Vagina (tissue), 1 donor: ENCODE measurements around the genes RWDD3, PLPPR4 and FRRS1.

DNA sequence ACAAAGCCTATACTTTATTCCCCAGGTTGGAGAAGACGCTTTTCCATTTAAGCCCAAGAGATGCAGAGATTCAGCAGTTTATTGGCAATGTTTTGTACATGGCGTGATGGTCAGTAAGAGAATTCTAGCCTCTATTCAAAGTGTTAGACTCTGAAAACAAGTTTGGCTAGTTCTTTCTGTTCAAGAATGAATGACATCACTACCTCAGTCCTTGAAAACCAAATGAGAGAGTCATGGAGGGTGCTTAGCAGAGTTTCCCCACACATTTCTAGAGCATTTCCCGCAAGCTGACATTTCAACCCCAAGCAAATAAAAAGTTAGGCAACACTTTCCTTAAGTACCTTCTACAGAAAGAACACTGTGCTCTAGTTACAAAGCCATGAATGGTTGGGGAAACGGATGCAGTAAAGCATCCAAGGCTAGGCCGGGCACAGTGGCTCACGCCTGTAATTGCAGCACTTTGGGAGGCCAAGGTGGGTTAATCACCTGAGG is 48.0 kb upstream of the SLC44A3 start:
- PRO-cap = no peak
- RAMPAGE, long total RNA = no peak

- PRO-cap = no peak
- RAMPAGE, long total RNA = start-site peak on the plus strand at chr1:94873854-94874415, 11 reads
Measured at GRCh38 chr1:94873719-94874414, 53.0 kb downstream of the CNN3 start.

GRCh38 chr1:94973503-94973865 is 46.6 kb upstream of the CNN3 start:
- PRO-cap = no peak
- RAMPAGE, long total RNA = no peak

DNA sequence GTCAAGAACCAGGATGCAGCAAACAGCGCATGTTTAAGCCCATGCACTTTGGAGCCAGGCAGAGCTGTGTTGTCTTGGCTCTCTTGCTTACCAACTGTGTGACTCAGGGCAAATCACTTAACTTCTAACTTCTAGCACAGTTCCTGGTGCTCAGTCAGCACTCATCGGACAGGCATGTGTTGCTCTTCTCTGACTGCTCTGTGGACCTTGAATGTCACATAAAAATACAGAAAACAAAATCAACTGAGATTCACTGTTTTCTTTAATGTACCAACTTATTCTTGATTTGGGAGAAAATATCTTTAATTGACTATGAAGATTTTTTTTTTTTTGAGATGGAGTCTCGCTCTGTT is 56.5 kb upstream of the CNN3 start:
- PRO-cap = bidirectional peak, plus-strand start at position 137 of the sequence, minus-strand start at position 96 of the sequence
- RAMPAGE, long total RNA = no peak

- PRO-cap = no peak
- RAMPAGE, long total RNA = no peak
Measured at GRCh38 chr1:95073136-95073439, 337 bp upstream of the ALG14 start.

DNA sequence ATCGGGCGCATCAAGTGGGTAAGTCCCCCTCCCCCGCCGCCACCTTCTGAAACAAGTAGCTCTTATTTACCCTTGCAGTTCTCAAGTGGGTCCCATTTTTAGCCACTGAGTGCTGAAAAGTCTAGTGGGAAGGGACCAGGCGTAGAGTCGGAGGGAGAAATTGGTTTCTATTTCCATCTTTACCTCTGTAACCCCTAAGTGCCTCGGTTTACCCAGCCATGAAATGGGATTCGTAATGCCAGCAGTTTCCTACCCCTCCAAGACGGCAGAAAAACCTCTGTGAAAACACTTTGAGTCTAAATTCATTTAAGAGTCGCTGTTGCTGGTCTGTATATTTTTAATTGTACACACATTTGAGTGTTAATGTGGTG is 904 bp downstream of the TLCD4 start:
- PRO-cap = no peak
- RAMPAGE, long total RNA = no peak

DNA sequence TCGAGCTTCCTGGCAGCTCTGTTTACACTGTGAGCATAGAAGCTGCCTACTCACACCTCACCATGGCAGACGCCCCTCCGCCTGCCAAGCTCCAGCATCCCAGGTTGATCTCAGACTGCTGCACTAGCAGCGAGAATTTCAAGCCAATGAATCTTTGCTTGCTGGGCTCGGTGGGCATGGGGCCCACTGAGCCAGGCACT is 17.6 kb upstream of the RWDD3 start:
- PRO-cap = no peak
- RAMPAGE, long total RNA = no peak

DNA sequence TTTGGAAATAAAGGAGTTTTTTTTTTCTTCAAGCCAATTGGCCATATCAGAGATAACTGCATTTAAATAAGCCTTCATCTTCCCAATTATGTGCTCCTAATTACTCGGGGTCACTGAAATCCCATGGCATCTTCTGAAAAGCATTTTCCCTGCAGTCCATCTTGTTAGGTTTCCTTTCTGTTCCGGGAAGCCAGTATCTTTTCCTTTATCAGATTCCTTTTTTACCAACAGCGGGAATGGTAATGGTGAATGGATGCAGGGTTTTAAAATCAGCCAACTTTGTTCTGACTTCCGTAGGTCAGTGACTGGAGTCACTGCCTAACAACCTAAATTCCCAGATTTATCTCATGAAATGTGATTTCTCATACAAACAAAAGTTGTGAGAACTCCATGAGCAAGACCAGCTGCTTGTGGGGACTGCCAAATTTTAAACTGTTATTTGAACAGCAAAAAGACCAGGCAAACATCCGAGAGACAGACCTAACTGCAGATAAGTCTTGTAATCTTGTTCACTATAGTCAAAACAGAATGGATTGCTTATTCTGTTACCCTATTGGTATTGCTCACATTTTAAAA is 1.3 kb upstream of the RWDD3 start:
- PRO-cap = no peak
- RAMPAGE, long total RNA = no peak

DNA sequence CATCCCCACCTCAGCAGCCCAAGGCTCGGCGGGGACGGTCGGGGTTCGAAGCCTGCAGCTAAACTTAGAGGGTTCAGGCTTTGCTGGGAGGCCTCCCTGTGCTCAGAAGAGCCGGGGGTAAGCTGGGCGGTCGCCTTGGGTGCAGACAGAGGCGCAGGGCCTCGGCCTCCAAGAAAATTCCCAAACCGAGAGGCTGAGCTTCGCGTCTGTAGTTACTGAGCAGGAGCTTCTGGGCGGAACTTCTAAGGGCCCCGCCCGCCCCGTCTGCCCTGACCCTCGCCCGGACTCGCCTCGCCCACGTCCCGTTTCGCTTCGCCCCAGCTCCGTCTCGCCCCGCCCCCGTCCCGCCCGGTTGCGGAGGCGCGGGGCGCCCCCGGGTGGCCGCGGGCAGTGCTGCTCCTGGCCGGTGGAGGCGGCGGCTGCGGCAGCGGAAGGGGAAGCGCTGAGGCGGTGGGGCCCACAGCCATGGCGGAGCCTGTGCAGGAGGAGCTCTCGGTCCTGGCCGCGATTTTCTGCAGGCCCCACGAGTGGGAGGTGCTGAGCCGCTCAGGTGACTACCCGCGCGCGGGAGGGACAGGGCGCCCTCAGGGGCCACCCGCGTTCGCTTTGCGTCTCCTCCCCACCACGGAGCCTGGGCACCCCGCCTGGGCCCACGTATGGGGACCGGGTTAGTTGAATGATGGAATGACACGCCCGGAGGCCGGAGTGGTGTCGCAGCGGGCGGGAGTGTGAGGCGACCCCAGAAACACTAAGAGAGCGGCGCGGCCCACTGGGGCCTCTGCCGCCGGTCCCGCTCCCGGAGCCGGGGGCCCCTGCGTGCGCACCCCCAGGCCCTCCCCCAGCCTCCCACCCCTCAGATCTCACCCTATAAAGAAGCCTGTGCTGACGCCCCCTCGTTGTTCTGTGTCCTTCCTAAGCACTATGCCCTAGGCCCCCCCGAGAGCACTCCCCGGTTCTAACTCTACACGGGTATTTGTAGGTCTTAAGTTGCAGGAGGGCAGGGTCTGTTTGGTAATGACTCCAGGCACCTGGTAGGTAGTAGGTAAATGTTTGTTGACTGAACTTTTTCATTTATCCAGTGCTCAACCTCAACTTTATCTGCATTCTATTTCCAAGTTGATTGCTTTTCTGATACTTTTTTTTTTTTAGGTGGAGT is at the start of gene RWDD3:
Gene RWDD3 (plus strand): TSS at position 445 of the 1,156 bp plus-strand sequence.
- PRO-cap = bidirectional peak, plus-strand start at position 400 of the sequence, minus-strand start at position 182 of the sequence
- RAMPAGE, long total RNA = start-site peak on the minus strand centred at position 192 of the sequence, 91 bp wide, 33 reads; start-site peak on the plus strand centred at position 461 of the sequence, 5 bp wide, 135 reads

GRCh38 chr1:95370062-95370861 is 136.3 kb downstream of the RWDD3 start:
- PRO-cap = no peak
- RAMPAGE, long total RNA = no peak

DNA sequence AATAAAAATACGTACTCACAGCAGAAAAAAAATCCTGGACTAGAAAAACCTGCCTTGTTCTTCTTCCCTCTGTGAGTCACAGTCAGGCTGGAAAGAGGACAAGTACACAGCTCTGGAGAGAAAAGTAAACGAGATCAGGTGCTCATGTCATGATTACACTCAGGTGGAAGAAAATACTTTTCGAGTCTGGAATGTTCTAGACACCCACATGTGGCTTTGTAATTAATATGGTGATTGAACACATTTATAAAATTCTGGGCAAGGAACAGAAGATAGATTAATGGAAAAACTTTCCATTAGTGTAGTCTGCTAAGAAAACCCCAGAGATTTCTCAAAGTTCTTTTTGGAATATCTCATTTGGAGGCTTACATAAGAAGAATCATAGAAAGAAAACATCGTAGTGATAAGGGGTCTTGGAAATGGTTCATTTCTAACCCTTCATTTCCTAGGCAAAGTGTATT is 241.4 kb downstream of the PTBP2 start:
- PRO-cap = no peak
- RAMPAGE, long total RNA = no peak

DNA sequence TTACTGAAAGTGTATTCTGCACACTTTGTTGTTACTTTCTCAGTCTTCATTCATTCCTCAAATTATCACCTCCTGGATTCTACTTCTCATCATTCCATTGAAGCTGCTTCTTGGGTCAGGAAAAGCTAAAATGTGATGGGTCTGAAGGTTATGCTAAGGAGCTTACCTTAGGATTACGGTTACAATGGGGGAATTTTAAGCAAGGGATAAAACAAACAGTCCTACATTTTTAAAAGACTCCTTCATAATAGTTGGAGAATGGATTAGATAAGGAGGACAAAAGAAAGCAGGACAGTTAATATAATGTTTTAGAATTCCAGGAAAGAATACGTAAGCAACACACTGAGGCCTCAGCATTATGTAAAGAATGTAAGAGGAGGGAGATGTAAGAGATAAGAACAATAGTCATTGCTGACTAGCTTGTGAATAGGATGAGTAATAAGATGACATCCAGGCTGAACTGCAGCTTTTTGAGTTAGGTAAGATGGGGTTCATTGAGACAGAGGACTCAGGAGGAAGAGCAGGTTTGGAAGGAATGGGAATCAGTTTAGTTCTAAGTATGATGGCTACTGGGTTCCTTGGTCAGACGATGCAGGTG is 372.6 kb downstream of the PTBP2 start:
- PRO-cap = no peak
- RAMPAGE, long total RNA = no peak

DNA sequence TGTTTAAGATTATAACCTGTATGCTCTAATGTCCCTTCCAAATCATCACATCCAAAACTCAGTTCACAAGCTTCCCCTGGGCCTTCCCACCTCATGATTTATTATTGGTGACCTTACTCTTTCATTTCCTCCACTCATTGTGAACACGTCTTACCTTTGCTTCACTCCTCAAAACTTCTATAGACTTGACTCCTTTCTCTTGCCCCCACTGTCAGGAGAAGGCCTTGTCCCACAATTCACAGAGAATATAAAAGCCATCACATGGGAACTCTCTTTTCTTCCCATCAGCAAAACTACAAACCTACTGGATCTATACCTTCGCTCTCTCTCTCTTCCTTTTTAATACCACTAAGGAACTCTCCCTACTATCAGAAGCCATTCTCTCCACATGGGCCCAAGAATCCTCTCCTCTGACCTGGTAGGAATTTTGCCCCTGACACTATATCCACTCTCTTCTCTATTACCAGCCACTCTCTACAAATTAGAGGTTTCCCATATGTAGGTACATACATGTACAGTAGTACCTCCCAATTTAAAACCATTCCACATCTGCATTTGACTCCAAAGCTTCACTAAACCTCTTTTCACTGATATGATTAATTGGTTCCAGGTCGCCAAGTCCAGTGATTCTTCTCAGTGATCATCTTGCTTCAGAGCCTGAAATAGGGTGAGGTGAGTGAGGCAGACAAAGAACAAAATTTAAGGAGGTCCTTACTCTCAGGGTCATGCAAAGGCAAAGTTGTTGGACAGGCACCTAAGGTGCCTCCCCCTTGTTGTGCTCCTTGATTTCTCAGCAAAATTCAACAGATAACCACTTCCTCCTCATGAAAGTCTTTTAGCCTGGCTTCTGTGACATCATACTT is 365.2 kb downstream of the DPYD start:
- PRO-cap = no peak
- RAMPAGE, long total RNA = start-site peak on the minus strand centred at position 522 of the sequence, 115 bp wide, 8 reads

- PRO-cap = unidirectional peak, plus-strand start at chr1:98661329
- RAMPAGE, long total RNA = no peak
Measured at GRCh38 chr1:98661260-98661405, 388 bp upstream of the SNX7 start.

DNA sequence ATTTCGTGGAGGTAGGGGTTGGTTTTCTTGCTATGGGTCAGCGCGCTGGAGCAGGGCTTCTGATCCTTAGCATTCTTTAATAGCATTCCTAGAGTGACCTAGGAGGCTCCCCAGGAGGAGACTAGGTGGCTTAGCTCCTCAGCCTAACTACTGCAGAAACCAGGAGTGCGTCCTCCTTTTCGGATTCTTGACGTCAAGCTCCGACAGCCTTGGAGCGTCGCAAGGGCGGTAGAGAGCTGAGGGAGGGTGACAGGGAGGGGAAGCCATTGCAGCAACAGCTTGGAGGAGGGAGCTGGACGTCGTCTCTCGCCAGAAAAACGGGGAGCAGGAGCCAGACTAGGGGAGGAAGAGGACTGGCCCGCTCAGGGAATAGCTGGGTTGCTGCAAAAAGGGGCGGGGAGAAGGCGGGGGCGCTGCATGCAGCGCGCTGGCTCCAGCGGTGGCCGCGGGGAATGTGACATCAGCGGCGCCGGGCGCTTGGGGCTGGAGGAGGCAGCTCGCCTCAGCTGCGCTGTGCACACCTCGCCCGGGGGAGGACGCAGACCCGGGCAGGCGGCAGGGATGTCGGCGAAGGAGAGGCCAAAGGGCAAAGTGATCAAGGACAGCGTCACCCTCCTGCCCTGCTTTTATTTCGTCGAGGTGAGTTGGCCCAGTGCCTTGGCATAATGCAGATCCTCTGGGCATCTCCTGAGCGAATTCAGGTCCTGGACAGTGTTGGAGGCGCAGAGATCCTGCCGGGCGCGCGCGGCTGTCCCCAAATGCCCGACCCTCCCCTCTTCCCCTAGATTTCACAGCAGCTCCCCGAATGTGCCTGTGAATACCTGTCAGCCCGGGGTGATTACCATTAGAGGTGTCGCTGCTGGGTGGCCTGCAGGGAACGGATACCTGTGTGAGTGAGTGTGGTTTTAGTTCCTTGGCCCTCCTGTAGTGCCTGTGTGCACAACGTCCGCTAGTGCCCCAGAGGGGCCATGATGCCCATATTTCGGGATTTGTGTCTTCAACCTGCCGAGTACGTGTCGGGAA is at the start of gene PLPPR4:
Gene PLPPR4 (plus strand): TSS at position 460 of the 1,023 bp plus-strand sequence.
- PRO-cap = bidirectional peak, plus-strand start at position 463 of the sequence, minus-strand start at position 301 of the sequence; unidirectional peak, plus-strand start at position 711 of the sequence
- RAMPAGE, long total RNA = start-site peak on the plus strand centred at position 473 of the sequence, 33 bp wide, 12 reads

- PRO-cap = no peak
- RAMPAGE, long total RNA = no peak
Measured at GRCh38 chr1:99599536-99600331, 46.2 kb upstream of the PALMD start.

DNA sequence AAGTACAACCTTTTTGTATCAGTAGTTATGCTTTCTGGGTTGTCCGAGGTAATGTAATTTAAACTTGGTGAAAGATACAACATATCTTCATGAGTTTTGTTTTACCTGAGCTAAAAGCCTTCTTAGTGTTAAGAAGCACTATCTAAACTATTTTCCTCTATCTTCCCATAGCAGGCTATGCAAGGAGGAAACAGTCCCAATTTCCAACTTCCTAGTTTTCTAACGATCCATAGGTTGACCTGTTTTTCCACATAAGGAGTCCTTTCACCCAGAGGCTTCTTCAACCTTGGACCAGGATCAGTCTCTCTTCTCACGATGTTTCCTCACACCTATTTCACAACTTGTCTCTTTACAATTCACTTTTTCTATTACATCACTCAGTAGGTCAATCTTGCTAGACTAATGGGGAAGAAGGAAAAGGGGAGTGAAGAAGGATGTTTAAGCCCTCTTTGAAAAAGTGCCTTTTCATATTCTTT is 15.8 kb downstream of the PALMD start:
- PRO-cap = no peak
- RAMPAGE, long total RNA = no peak

DNA sequence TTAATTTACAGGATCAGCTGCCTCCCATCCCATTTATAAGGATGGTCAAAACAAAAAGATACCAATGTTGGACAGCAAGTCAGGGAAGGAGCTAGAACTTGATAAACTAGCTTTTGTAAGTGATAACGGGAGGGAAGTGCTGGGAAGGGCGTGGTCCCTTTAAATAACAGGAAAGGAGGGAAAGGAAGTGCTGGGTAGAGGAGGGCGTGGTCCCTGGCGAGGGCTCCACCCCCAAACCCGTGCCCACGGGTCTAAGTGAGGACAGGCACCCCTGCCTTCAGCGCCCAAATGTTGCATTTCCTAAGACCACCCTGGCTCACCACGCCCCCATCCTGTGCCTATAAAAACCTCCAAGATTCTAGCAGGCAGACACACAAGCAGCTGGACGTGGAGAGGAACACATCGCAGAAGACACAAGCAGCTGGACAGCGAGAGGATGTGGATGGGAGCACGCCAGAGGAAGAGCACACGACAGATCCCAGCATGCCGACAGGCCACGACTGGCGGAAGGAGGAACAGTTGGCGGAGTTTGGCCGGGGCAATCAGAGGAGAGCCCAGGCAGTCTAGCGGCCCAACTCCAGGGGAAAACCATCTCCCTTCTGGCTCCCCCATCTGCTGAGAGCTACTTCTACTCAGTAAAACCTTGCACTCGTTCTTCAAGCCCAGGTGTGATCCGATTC is 58.5 kb downstream of the PALMD start:
- PRO-cap = no peak
- RAMPAGE, long total RNA = no peak

GRCh38 chr1:99748362-99749089 is 17.9 kb downstream of the FRRS1 start:
- PRO-cap = no peak
- RAMPAGE, long total RNA = no peak

- PRO-cap = no peak
- RAMPAGE, long total RNA = start-site peak on the minus strand at chr1:99766609-99766659, 88 reads
Measured at GRCh38 chr1:99766223-99766986, at the start of gene FRRS1. FRRS1 (minus strand) TSS chr1:99766635.